Stomach (tissue), 7 donors: ENCODE measurements around the genes MMP14 and REM2.

DNA sequence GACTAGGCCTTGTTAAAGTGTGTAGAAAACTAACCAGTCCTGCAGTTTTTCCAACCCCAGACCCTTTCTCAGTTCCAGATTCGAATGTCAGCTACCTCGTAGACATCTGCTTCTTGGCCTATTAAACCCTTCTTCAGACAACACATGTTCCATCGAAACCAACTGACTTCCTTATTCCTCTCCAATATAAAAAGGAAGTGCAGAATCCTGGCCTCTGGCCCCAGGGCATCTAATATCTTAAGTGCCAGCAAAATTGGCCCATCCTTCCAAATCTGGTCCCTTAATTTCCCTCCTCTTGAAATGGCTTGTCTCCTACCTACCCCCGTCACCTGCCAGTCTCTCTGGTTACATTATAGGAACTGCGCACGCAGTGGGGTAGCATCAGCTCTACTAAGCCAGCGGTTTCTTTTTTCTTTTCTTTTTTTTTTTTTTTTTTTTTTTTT, 770 bp upstream of the HNRNPC start:
- PRO-cap: no peak
- RAMPAGE, long total RNA, 5 experiments: no peak in any of the 5 experiments
- RRBS: no CpG with 5 or more reads among the region's 7 CpGs

DNA sequence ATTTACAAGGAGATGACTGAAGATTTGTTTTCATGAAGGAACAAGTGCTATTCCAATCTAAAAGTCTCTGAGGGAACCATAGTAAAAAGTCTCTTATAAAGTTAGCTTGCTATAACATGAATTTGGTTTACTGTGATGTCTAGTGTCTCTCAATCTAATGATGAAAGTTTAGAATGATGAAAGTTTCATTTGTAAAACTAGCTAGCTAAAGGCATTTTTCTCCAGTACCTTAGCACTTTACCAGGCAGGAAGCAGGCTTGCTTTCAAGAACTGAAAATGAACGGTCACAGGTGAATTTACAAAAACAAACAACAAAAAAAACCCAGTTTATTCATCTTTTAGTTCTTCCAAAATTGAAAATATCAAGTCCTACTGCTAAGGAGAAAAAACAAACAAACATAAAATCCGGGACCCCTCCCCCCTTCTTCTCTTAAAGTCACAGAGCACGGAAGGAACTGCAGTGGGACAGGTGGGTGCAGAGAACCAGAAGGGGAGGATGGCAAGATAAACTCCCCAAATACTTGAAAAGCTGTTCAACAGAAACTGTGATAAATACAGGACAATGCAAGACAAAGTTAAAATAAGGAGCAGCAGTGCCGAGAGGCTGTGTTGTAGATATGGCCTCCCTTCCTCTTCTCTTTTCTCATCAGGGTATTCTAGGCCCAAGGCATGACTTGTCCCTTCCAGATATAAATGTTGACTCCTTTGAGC, 32.5 kb downstream of the SUPT16H start:
- PRO-cap: no peak
- RAMPAGE, long total RNA, 5 experiments: no peak in any of the 5 experiments
- RRBS: no CpG with 5 or more reads among the region's 4 CpGs

DNA sequence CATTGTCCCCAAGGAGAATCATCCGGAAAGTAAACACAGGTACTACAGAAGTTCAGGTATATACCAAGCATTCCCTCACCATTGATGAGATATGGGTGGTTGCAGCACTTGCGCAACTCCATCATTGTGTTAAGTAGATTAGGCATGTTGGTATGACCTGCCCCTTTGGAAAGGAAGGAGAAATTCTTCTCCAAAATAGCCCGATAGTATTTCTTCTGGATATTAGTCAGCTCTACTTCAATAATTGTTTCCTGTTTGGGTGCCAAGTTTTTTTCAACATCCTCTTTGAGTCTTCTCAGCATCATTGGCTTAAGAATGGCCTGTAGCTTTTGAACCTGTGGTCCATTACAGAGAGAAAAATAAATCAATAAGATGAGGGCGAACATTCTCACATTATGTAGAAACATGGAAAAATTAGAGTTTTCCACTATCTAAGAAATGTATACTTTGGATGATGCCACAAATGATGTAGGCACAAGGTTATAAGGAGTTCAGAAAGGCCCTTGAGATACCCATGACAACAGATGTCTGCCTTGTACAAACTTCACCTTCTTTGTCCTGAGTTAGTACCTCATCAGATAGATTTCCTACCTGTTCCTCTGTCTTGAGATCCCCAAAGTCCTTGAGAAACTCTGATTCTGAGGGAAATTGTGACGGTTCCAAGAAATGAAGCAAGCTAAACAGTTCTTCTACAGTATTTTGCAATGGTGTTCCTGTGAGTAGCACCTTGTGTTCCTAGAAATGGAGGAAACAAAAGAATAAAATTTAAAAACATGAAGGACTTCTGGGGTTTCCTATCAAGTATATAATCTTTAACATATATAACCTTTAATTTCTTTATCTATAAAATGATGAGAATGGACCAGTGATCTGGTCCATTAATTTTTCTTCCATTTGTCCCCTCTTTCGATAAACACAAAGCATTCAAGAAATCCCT, 21.6 kb upstream of the SUPT16H start:
- PRO-cap: no peak
- RAMPAGE, long total RNA, 5 experiments: start-site peak on the minus strand in 1 of 5 experiments, centred at position 377 of the sequence, 22 reads per replicate
- RRBS: no CpG with 5 or more reads among the region's 6 CpGs

GRCh38 chr14:21459181-21459671, 3.3 kb upstream of the CHD8 start:
- PRO-cap: no peak
- RAMPAGE, long total RNA, 5 experiments: no peak in any of the 5 experiments
- RRBS: no CpG with 5 or more reads among the region's 1 CpG

DNA sequence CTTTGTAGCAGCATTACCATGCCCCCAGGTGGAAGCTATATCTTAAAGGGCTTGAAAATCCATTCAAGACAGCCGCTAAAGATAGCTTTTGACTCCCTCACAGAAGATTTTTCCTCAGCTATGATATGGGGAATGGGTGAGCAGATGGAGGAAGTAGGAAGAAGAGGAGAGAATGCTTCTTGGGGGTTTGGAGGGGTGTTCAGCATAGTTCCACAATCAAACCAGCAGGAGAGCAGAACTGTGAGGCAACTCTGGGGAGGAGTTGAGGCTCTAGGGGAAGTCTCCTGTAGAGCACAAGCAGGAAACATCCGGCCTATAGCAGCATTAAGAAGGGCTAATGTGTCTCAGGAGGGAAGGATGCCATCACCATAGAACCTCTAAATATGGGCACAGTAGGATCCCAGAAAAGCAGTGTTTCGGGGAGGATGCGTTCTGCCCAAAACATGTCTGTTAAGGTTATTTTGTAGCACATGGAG, 8.4 kb upstream of the SALL2 start:
- PRO-cap: no peak
- RAMPAGE, long total RNA, 5 experiments: no peak in any of the 5 experiments
- RRBS: no CpG with 5 or more reads among the region's 4 CpGs

GRCh38 chr14:21714379-21714744, 40.7 kb upstream of the OR4E1 start:
- PRO-cap: no peak
- RAMPAGE, long total RNA, 5 experiments: no peak in any of the 5 experiments
- RRBS: no CpG with 5 or more reads among the region's 3 CpGs

GRCh38 chr14:21851477-21851986, 177.9 kb upstream of the OR4E1 start:
- PRO-cap: no peak
- RAMPAGE, long total RNA, 5 experiments: no peak in any of the 5 experiments
- RRBS: no CpG with 5 or more reads among the region's 4 CpGs

GRCh38 chr14:21860945-21861612, 187.5 kb upstream of the OR4E1 start:
- PRO-cap: no peak
- RAMPAGE, long total RNA, 5 experiments: no peak in any of the 5 experiments
- RRBS: no CpG with 5 or more reads among the region's 5 CpGs

- PRO-cap: no peak
- RAMPAGE, long total RNA, 5 experiments: start-site peak on the plus strand in 1 of 5 experiments, at chr14:21978466-21978485 at its widest, 15 reads per replicate
- RRBS: no CpG with 5 or more reads among the region's 9 CpGs
Measured at GRCh38 chr14:21978315-21978768, 304.7 kb upstream of the OR4E1 start.

GRCh38 chr14:21978823-21979388, 305.3 kb upstream of the OR4E1 start:
- PRO-cap: no peak
- RAMPAGE, long total RNA, 5 experiments: no peak in any of the 5 experiments
- RRBS: no CpG with 5 or more reads among the region's 6 CpGs

GRCh38 chr14:21997315-21997847, 323.8 kb upstream of the OR4E1 start:
- PRO-cap: unidirectional peak, plus-strand start at chr14:21997625
- RAMPAGE, long total RNA, 5 experiments: no peak in any of the 5 experiments
- RRBS: no CpG with 5 or more reads among the region's 3 CpGs

GRCh38 chr14:22071093-22071656, 397.6 kb upstream of the OR4E1 start:
- PRO-cap: no peak
- RAMPAGE, long total RNA, 5 experiments: no peak in any of the 5 experiments
- RRBS: no CpG with 5 or more reads among the region's 12 CpGs

DNA sequence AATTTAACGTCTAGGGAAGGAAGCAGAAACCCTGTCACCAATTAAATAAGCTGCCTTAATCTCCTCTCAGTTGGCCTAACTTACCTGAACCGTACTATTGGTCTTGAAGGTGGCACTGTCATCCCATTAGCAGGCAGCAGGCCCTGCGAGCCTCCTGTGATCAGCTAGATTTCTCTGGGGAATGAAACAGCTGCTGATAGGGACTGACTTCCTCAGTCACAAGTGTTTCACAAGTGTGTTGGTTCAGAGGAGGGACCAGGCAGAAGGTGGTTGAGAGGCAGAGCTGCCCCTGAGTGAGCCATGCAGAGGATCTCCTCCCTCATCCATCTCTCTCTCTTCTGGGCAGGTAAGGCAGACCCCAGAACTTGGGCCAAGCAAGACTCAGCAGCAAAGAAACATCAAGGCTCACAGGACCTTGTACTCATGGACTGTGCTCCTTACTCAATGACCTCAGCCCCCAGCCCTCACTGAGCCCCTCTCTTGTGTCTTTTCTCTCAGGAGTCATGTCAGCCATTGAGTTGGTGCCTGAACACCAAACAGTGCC, 166.7 kb downstream of the DAD1 start:
- PRO-cap: no peak
- RAMPAGE, long total RNA, 5 experiments: no peak in any of the 5 experiments
- RRBS: no CpG with 5 or more reads among the region's 3 CpGs

DNA sequence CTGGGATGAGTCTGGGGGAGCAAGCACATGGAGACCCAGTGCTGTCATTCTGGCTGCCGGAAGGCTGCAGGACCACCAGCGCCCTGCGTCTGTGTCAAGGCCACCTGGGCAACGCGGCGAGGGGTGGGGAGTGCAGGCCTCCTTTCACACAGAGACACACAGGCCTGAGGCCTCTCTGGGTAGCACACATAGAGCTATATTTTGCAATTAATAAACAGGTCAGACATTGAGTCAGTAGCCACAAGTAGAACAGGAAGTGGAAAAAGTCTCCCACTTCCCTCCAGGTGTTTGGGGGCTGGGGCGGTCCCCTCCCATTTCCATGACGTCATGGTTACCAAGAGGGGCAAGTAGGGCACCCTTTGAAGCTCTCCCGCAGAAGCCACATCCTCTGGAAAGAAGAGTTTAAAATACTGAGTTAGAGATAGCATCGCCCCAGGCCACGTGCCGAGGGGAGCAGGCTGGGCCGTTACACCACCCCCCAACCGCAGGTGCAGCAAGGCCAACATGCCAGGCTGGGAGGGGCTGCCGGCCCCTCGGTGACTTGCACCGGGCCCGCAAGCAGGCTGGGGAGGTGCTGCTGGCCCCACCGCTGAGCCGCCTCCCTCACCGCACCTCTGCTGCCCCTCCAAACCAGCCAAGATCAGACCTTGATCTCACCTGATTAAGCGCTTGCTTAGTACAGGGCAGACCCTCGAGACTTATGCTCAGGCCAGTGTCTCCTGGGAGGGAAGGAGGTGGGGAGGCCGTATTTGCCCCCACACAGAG, 32.7 kb downstream of the DAD1 start:
- PRO-cap: no peak
- RAMPAGE, long total RNA, 5 experiments: no peak in any of the 5 experiments
- RRBS: no CpG with 5 or more reads among the region's 24 CpGs

DNA sequence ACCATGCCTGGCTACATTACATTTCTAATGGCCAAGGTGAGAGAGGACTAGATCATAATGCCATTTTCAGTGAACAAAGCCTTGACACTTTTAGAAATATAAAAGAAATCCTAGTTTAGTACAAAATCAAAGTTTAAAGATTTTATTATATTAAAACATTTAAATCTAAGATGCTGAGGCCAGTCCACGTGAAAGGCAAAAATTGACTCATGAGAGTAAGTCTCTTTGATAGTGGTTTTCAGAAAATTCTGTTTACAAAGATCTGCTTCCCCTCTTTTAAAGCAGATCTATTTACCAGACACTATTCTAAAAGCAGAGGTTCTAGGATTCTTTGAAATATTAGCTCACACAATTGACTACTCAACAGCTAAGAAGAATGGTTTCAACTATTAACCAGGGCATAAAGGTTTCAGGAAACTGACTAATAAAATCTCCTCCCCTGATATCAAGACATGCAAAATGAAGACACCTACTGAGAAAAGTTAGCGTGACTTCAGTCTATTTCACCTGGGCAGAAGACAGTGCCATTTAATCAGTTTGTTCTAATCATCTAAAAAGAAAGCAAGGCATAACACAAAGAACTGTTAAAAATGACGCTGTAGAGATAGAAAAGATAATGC, 22.3 kb downstream of the DAD1 start:
- PRO-cap: no peak
- RAMPAGE, long total RNA, 5 experiments: no peak in any of the 5 experiments
- RRBS: no CpG with 5 or more reads among the region's 3 CpGs

GRCh38 chr14:22589456-22590141, 575 bp upstream of the DAD1 start:
- PRO-cap: bidirectional peak, plus-strand start at chr14:22589501, minus-strand start at chr14:22589215; bidirectional peak, plus-strand start at chr14:22589944, minus-strand start at chr14:22589753; unidirectional peak, minus-strand start at chr14:22589838
- RAMPAGE, long total RNA, 5 experiments: no peak in any of the 5 experiments
- RRBS: no CpG with 5 or more reads among the region's 22 CpGs

DNA sequence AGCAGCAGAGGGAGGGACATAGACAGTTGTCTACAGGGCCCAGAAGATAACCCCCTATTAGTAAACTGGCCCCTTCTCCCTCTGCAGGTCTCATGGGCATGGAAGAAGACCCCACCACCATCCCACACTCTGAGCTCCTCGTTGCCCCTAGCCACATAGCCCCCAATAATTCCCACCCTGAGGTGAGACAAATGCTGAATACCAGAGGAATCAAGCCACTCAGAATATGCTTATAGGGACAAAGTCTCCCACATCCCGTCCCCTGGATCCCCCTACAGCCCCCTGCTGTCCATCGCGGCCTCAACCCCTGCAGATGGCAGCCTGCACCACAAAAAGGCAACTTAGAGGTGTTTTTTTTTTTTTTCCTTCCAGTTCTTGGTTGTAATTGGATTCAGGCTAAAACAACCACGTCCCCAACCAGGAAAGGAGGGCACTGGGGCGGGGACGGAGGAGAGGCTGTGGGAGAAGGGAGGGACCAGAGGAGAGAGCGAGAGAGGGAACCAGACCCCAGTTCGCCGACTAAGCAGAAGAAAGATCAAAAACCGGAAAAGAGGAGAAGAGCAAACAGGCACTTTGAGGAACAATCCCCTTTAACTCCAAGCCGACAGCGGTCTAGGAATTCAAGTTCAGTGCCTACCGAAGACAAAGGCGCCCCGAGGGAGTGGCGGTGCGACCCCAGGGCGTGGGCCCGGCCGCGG, at the start of gene MMP14:
Gene MMP14, plus strand, starts transcription at position 503 of the 698 bp plus-strand sequence.
- PRO-cap: unidirectional peak, plus-strand start at position 478 of the sequence
- RAMPAGE, long total RNA, 5 experiments: start-site peak on the plus strand in 5 of 5 experiments, centred at positions 487 to 541 of the sequence, 49 to 1,166 reads per replicate
- RRBS: no CpG with 5 or more reads among the region's 22 CpGs

- PRO-cap: bidirectional peak, plus-strand start at chr14:22851584, minus-strand start at chr14:22851558
- RAMPAGE, long total RNA, 5 experiments: no peak in any of the 5 experiments
- RRBS: no CpG with 5 or more reads among the region's 13 CpGs
Measured at GRCh38 chr14:22850904-22852005, 14.9 kb downstream of the MMP14 start.

DNA sequence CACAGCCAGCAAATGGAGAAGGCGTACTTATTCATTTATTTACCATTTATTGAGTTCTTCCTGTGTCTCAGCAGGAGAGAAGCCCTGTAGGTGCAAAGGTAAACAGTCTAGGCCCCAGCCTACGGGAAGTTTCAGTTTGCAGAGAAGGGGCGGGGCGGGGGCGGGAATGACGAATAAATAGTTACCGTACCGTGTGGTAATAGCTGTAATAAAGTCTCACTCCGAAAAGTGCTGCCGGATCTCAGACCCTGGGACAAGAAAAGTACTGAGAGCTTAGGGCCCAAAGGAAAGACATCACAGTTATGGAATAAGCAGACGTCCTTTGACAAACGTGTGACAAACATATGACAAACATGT, 355 bp upstream of the LRP10 start:
- PRO-cap: bidirectional peak, plus-strand start at position 225 of the sequence, minus-strand start at position 133 of the sequence
- RAMPAGE, long total RNA, 5 experiments: no peak in any of the 5 experiments
- RRBS: no CpG with 5 or more reads among the region's 12 CpGs

DNA sequence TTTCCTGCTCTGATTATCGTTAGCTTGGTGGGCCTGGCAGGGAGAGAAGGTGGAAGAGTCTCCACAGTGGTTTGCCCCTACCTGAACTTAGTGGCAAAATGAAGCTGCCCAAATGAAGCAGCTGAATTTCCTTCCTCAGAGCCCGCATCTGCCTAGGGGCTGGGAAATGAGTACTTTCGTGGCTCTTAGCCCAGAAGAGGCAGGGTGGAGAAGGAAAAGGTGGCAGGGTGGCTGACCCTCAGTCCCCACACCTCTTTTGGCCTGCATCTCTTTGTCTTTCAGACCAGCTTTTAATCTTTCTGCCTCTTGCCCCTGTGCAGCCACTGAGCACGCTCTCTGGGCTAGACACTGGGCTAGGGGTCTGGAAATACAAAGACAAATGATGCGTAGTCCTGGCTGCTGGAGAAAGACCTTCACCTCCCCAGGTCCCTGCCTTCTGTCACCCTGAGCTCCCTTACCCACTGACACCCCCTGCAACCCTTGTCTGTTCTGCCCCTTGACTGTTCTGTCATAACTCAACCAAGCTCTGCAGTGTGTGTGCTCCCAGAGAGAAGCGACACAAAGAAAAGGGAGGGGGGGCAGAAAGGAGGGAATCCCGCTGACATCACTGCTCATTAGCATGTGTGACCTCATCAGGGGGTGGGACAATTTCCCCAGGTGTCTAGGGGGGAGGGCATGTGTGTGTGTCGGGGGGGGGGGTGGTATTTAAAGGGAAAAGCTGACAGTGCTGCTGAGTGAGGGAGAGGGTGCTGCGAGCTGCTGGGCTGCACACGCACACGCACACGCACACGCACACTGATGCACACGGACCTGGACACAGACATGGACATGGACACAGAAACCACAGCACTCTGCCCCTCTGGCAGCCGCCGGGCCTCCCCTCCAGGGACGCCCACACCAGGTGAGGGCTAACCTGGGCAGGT, at the start of gene REM2:
Gene REM2, plus strand, starts transcription at position 733 of the 923 bp plus-strand sequence.
- PRO-cap: unidirectional peak, plus-strand start at position 393 of the sequence
- RAMPAGE, long total RNA, 5 experiments: no peak in any of the 5 experiments
- RRBS: 16% methylated on average over 2 of the region's 17 CpGs